Esophagus muscularis mucosa (tissue), 4 donors: ENCODE measurements around the gene IGF1R.

- PRO-cap, result no peak
- RAMPAGE, long total RNA, 4 experiments, result no peak in any of the 4 experiments
These were observed 199.9 kb downstream of the ARRDC4 start for GRCh38 chr15:98160413-98160697.

DNA sequence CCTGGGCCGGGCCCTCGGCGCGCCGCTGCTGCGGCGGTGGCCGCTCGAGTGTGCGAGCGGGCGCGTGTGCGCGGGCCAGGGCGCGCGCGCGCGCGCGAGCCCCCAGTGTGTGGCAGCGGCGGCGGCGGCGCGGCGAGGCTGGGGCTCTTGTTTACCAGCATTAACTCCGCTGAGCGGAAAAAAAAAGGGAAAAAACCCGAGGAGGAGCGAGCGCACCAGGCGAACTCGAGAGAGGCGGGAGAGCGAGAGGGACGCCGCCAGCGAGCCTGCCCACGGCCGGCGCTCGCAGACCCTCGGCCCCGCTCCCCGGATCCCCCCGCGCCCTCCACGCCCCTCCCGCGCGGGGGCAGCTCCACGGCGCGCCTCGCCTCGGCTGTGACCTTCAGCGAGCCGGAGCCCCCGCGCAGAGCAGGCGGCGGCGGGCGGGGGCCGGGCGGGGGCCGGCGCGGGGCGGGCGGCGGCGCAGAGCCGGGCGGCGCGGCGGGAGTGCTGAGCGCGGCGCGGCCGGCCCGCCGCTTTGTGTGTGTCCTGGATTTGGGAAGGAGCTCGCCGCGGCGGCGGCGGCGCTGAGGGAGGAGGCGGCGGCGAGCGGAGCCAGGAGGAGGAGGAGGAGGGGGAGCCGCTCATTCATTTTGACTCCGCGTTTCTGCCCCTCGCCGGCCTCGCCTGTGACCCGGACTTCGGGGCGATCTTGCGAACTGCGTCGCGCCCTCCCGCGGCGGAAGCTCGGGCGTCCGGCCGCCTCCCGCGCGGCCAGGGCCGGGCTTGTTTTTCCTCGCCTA, at the start of gene IGF1R:
IGF1R (plus strand) TSS at position 105 of the 782 bp plus-strand sequence.
- PRO-cap, result bidirectional peak, plus-strand start at position 81 of the sequence, minus-strand start outside the sequence; unidirectional peak, plus-strand start at position 406 of the sequence; bidirectional peak, plus-strand start at position 520 of the sequence, minus-strand start at position 519 of the sequence
- RAMPAGE, long total RNA, 4 experiments, result no peak in any of the 4 experiments

DNA sequence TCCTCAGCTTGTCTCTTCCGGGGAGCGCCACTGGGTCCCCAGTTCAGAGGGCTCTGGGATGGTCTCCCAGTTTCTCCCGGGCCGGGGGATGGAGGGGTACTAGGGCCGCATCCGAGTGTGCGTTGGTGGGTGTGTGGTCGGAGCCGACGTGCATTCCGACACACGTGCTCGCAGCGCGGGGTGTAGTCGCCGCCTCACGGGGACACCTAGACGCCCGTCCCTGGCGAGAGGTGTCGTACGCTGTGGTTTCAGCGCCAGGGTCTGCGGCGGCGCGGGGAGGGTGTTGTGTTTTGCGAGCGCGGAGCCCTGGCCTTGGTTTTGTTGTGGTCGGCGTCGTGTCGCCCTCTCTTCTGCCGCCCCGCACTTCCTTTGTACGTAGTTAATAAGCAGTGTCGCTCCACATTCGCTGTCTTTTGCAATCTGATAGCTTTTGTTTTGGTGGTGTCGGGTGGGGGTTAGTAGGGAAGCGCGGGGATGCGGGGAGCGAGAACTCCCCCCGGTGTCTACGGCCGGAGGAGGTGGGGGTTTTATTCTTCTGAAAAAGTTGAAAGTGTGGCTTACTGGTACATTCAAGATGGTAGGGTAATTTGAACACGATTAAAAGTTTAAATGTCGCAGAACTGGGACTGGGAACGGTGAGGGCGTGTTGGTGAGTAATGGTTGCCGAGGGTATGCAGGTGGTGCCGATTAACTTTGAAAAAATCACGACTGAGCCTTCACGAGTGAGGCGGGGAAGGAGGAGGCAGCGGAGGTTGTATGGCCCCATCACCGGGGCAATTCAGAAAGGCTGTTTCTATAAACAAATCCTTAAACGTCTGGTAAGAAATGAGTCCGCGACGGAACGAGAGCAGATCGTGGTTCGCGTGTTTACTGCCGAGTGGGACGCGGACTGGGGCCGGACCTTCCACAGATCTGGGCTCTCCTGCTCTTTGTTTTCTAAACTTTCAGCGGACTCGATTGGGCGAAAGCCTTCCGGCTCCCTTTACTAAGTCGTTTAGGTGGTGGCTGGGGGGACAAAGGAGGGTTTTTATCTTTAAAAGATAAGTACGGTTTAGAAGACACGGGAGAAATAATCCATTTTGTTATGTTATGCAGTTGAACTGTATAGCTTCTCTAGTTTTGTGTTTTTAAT, 2.5 kb downstream of the IGF1R start:
- PRO-cap, result bidirectional peak, plus-strand start at position 615 of the sequence, minus-strand start at position 352 of the sequence; bidirectional peak, plus-strand start at position 850 of the sequence, minus-strand start at position 780 of the sequence
- RAMPAGE, long total RNA, 4 experiments, result no peak in any of the 4 experiments

DNA sequence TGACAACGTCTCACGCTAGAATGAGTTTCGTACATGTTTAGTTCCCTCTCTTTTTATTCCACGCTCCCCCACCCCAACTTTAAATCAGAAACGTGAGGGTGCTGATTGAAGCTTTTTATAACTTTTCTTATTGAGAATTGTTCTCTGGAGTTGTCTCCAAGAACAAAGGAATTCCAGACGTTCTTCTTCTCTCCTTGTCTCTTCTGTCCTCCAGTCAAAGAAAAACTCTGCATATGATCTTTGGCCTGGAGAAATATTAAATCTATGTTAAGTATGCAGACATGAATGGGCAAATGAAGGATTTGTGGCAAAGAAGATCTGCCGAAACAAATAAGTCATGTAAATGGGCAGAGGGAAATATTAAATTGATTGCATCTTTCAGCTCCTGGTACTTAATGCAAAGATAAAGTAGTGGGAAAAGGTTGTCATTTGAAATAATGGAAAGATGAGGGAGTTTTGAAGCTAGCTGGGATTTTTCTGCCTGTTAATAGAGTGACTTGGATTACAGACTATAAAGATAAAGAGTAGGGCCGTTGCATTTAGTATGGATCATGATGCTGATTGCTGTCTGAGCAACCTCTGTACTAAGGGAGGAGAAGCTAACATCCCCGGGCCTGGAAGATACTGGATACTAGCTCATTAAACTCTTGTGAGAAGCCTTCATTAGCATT, 74.9 kb downstream of the IGF1R start:
- PRO-cap, result no peak
- RAMPAGE, long total RNA, 4 experiments, result no peak in any of the 4 experiments

DNA sequence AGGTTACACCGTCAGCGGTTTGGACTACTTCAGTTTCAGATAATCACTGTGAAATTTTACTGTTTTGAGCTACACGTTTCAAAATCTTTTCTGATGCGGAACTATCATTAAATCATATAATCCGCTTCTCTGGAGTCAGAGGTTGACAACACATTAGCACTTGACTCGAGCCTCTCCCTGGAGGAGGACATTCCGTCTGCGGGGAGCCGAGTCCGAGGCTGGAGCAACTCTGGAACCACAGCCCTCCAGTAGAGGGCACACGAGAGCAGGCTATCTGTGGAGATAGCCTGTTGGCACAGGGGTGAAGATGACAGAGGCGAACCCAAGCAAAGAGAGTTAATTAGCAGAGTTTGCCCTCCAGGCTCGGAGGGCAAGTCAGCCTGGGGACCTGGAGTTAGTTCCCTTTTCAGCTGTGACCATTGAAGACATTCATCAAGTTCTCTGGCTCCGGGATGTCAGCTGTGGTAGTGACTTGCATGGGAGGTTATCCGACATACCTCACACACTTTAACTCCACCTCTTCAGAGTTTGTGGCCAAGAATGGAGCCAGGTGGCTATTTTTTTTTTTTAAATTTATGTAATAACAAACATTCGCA, 131.3 kb downstream of the IGF1R start:
- PRO-cap, result no peak
- RAMPAGE, long total RNA, 4 experiments, result no peak in any of the 4 experiments

DNA sequence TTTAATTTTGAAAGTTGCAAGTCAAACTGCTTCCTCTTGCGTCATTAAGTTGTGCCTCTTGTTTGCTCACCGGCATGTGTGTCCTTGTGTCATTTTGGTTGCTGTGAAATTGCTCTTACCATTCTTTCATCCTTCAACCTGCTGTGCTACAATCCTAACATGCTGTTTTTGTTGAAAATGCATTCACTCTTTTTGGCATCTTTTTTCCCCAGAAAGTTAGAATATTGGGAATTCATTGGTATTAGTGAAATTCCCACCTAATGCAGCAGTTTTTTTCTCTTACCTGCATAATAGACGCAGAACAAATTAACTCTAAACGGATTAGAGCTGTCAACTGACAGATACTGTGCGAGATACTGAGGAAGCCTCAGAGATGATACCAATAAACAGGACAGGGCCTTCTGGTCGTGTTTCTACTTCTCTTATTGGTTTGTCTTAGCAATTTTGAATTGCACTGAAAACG, 164.5 kb downstream of the PGPEP1L start:
- PRO-cap, result no peak
- RAMPAGE, long total RNA, 4 experiments, result no peak in any of the 4 experiments

GRCh38 chr15:98876462-98877330, 130.9 kb downstream of the PGPEP1L start:
- PRO-cap, result no peak
- RAMPAGE, long total RNA, 4 experiments, result no peak in any of the 4 experiments

- PRO-cap, result no peak
- RAMPAGE, long total RNA, 4 experiments, result no peak in any of the 4 experiments
These were observed 68.4 kb downstream of the PGPEP1L start for GRCh38 chr15:98939069-98939618.

- PRO-cap, result no peak
- RAMPAGE, long total RNA, 4 experiments, result no peak in any of the 4 experiments
These were observed 61.0 kb downstream of the PGPEP1L start for GRCh38 chr15:98946309-98947206.

- PRO-cap, result no peak
- RAMPAGE, long total RNA, 4 experiments, result no peak in any of the 4 experiments
These were observed 54.3 kb downstream of the PGPEP1L start for GRCh38 chr15:98953335-98953723.

DNA sequence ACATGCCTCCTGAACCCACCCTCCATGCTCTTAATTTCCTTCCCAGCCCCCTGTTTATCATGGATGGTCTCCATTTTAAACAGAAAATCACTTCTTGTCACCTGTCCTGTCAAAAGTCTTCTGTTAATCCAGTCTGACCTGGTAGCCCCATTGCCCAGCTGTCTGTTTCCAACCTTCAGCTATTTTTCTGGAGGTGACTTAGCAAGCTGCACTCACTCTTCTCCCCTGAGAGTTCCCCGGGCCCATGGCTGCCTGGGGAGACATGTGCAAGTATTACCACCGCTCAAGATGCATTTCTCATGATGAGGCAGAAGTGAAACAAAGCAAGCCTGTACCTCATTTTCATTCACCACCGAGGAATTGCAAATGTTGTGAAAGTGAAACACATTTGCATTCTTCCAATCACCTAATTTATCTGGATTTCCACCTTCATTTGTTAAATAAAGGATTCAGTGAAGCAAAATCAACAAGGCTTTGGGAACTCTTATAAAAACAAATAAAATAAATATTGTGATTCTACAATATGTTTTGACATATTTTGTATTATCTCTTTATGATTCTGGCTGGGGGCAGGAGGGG, 14.5 kb upstream of the SYNM start:
- PRO-cap, result no peak
- RAMPAGE, long total RNA, 4 experiments, result no peak in any of the 4 experiments

- PRO-cap, result bidirectional peak, plus-strand start at chr15:99109620, minus-strand start at chr15:99109560; bidirectional peak, plus-strand start at chr15:99110024, minus-strand start at chr15:99109986; bidirectional peak, plus-strand start at chr15:99110459, minus-strand start at chr15:99110309
- RAMPAGE, long total RNA, 4 experiments, result no peak in any of the 4 experiments
These were observed 4.8 kb downstream of the SYNM start for GRCh38 chr15:99109331-99110509.

- PRO-cap, result no peak
- RAMPAGE, long total RNA, 4 experiments, result no peak in any of the 4 experiments
These were observed 15.4 kb downstream of the SYNM start for GRCh38 chr15:99120265-99120754.

DNA sequence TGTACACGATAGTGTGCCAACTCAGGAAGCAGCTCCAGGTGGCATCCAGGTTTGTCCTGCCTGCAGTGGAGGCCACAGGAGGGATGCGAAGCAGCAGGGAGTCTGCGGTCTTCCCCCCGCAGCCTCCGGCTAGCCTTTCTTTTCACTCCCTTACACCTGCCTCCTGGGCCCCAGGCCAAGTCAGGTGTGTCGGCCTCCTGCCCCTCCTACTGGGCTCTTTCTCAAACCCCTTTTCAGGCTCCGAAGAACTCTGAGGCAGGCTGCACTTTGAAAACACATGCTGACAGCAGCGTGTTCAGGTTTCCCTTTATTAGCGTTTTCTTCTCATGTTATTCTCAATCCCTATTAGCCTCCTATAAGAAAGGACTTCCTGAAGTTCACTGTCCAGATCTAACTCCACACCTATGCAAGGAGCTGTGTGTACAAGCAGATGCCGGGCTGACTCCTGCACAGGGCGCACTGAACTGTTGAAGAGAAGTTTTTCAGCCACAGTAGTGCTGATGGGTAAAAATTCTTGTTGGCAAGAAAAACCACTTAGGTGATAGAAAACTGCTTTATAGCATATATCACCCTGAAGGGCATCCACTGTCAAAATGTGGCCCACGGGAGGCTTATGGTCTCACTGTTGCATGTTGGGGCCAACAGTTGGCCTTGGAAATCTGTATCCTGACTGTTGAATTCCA, 32.5 kb downstream of the SYNM start:
- PRO-cap, result no peak
- RAMPAGE, long total RNA, 4 experiments, result no peak in any of the 4 experiments

- PRO-cap, result no peak
- RAMPAGE, long total RNA, 4 experiments, result no peak in any of the 4 experiments
These were observed 49.3 kb downstream of the SYNM start for GRCh38 chr15:99154118-99154660.

DNA sequence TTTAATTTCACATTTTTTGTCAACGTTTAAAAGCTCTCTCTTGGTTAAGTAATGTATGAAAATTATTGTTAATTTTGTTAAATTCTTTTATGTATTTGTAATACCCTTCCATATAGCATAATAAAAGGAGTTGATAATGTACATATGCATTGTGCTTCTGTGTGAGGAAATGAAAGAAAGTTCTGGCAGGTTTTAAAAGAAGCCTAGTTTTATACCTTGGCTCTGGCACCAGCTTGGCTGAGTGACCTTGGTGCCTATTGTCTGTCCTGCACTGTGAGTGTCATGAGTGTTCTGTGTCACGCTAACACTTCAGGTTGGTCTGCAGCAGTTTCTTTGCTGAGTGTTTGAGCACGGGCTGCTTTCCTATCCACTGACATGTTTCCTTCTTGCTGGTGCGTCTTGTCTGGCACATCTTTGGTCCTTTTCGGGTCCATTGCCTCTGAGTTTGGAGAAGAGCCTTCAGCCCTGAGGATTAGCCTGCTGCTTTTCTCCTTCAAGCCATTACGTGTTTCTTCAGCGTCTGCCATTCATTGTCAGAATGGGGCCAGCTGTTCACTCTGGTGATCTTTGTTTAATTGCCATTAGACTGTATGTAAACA, 55.3 kb downstream of the LRRC28 start:
- PRO-cap, result unidirectional peak, plus-strand start at position 327 of the sequence
- RAMPAGE, long total RNA, 4 experiments, result no peak in any of the 4 experiments

DNA sequence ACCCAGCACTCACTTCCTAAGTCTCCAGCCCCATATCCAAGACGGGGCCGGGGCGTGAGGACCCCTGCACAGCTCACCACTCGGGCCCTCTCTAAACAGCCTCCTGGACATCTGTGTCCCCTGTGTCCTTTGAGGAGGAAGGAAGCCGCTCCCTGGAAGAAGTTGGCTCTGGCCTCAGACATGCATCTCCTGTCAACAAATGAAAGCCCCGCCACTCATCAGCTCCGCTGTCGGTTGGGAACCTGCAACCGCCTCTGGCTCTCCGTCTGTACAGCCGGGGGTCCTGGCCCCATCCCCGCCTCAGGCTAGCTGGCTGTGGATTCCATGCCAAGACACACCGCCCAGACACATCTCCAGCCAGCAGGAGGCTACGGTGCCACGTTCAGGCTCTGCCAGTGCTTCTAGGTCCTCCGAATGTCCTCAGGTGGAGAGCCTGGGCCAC, 140.0 kb upstream of the MEF2A start:
- PRO-cap, result no peak
- RAMPAGE, long total RNA, 4 experiments, result no peak in any of the 4 experiments

GRCh38 chr15:99486045-99486911, 79.5 kb upstream of the MEF2A start:
- PRO-cap, result bidirectional peak, plus-strand start at chr15:99486783, minus-strand start at chr15:99486554
- RAMPAGE, long total RNA, 4 experiments, result no peak in any of the 4 experiments

GRCh38 chr15:99504704-99505253, 61.0 kb upstream of the MEF2A start:
- PRO-cap, result no peak
- RAMPAGE, long total RNA, 4 experiments, result no peak in any of the 4 experiments

GRCh38 chr15:99508948-99509296, 56.9 kb upstream of the MEF2A start:
- PRO-cap, result no peak
- RAMPAGE, long total RNA, 4 experiments, result no peak in any of the 4 experiments